IMR-90 (cell line): ENCODE measurements around a stretch of chr14.

GRCh38 chr14:24680598-24680918 lies 46.6 kb upstream of the GZMB start:
- RRBS: no CpG with 5 or more reads among the region's 3 CpGs
CAGE:
- cytosol, long polyA plus RNA: no peak
- long polyA plus RNA: no peak
- nucleus, long polyA plus RNA: no peak

DNA sequence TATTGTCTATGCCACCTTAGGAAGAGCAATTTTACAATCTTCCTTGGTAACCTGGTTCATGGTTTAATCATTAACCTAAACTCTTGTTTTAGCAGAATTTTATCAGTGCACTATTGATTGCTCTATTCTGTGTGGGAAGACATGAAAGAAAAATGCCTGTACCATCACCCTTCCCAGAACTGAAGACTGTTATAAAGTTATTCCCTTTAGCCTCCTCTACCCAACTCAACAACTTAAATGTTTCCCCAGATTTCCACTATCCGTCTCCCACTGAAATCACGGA lies 183.3 kb upstream of the GZMB start:
- RRBS: no CpG with 5 or more reads among the region's 2 CpGs
CAGE:
- cytosol, long polyA plus RNA: no peak
- long polyA plus RNA: no peak
- nucleus, long polyA plus RNA: no peak

- RRBS: no CpG with 5 or more reads among the region's 4 CpGs
CAGE:
- cytosol, long polyA plus RNA: no peak
- long polyA plus RNA: no peak
- nucleus, long polyA plus RNA: no peak
Measured at GRCh38 chr14:25095951-25096507, 46.1 kb upstream of the STXBP6 start.

DNA sequence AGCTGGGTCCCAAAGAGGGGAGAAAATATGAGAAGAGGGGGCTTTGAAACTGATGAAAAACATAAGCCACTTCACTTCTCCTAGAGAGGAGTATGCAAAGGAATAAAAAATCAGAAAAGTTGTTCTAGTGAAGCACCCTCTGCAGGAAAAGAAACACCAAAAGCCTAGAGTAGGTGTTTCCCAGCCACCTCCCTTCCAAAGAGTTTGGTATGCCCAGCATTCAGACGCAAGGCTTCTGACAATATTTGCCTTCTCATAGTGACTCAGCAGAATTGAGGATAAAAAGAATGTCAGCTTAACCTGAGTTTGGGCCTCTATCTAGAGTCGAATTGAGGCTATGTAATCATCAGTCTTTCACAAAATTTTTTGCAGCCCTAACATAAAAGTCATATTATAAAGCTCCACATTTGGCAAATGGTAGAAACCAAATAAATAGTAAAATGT lies 316.3 kb downstream of the NOVA1 start:
- RRBS: no CpG with 5 or more reads among the region's 2 CpGs
CAGE:
- cytosol, long polyA plus RNA: no peak
- long polyA plus RNA: no peak
- nucleus, long polyA plus RNA: no peak

- RRBS: no CpG with 5 or more reads among the region's 30 CpGs
CAGE:
- cytosol, long polyA plus RNA: no peak
- long polyA plus RNA: no peak
- nucleus, long polyA plus RNA: no peak
Measured at GRCh38 chr14:28188143-28189018, 578.2 kb upstream of the FOXG1 start.

GRCh38 chr14:28772471-28773040 lies 6.0 kb downstream of the FOXG1 start:
- RRBS: no CpG with 5 or more reads among the region's 4 CpGs
CAGE:
- cytosol, long polyA plus RNA: no peak
- long polyA plus RNA: no peak
- nucleus, long polyA plus RNA: no peak

GRCh38 chr14:29663406-29664039 lies 264.1 kb downstream of the PRKD1 start:
- RRBS: no CpG with 5 or more reads among the region's 8 CpGs
CAGE:
- cytosol, long polyA plus RNA: no peak
- long polyA plus RNA: no peak
- nucleus, long polyA plus RNA: no peak

GRCh38 chr14:30875384-30875816 lies 1.0 kb downstream of the COCH start:
- RRBS: no CpG with 5 or more reads among the region's 24 CpGs
CAGE:
- cytosol, long polyA plus RNA: no peak
- long polyA plus RNA: no peak
- nucleus, long polyA plus RNA: no peak

- RRBS: no CpG with 5 or more reads among the region's 1 CpG
CAGE:
- cytosol, long polyA plus RNA: no peak
- long polyA plus RNA: no peak
- nucleus, long polyA plus RNA: no peak
Measured at GRCh38 chr14:30891133-30891509, 16.8 kb downstream of the COCH start.

DNA sequence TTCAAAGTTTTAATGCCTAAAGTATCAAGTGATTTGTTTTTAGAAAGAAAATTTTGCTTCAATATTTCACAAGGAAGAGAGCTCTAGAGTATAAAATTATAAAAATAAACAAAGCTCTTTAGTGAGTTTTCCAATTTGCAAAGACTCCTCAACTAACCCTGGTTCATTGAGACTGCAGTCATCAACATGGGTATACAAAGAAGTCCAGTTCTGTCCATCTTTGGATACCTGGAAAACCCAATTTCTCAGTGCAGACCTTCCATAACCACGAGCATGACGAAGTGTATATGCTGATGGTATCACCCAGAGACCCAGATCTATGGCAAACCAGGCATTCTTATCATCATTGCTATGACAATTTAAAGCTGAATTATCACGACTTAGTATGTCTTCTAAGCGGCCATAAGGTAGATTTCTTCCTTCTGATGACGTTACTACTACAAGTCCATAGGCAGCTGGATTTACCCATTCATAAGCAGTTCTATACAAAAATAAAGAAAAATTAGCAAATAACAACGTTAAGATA lies 72.8 kb downstream of the HECTD1 start:
- RRBS: no CpG with 5 or more reads among the region's 6 CpGs
CAGE:
- cytosol, long polyA plus RNA: no peak
- long polyA plus RNA: no peak
- nucleus, long polyA plus RNA: no peak

GRCh38 chr14:31892901-31893894 lies 183.9 kb upstream of the ARHGAP5 start:
- RRBS: no CpG with 5 or more reads among the region's 8 CpGs
CAGE:
- cytosol, long polyA plus RNA: no peak
- long polyA plus RNA: no peak
- nucleus, long polyA plus RNA: no peak

- RRBS: no CpG with 5 or more reads among the region's 5 CpGs
CAGE:
- cytosol, long polyA plus RNA: no peak
- long polyA plus RNA: no peak
- nucleus, long polyA plus RNA: no peak
Measured at GRCh38 chr14:32075533-32076034, 1.5 kb upstream of the ARHGAP5 start.

- RRBS: no CpG with 5 or more reads among the region's 3 CpGs
CAGE:
- cytosol, long polyA plus RNA: no peak
- long polyA plus RNA: no peak
- nucleus, long polyA plus RNA: no peak
Measured at GRCh38 chr14:32303806-32304347, 25.2 kb upstream of the AKAP6 start.

GRCh38 chr14:32404813-32405297 lies 75.8 kb downstream of the AKAP6 start:
CAGE:
- cytosol, long polyA plus RNA: no peak
- long polyA plus RNA: no peak
- nucleus, long polyA plus RNA: no peak

GRCh38 chr14:32417721-32418428 lies 88.8 kb downstream of the AKAP6 start:
- RRBS: no CpG with 5 or more reads among the region's 4 CpGs
CAGE:
- cytosol, long polyA plus RNA: no peak
- long polyA plus RNA: no peak
- nucleus, long polyA plus RNA: no peak

DNA sequence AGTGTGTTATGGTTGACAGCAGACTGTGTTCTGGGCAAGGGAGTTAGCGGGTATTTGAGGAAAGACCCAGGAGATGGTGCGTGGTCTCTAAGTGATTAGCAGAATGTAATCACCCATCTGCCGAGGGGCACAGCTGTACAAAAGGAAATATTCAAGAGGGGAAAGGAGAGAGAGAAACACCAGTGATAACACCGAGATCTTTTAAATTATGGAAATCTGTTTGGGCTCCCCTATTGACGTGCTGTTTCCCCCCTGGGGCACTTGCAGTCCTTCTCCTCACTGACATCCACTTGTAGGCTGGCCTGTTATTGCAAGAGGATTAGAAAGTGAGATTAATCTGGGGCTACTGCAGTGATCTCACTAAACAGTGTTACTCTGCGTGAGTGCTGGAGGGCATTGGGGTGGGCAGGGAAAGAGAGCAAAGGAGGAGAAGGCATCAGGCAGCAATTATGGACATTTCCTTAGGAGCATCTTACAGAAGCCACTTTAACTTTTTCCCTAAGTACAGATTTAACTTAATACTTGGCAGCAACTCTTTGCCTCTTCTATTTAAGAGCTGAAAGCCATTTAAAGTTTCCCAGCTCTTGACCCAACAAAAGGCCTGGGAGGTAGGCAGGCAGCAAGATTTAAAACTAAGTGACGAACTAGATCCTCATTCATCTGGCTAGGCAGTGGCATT lies 97.9 kb downstream of the AKAP6 start:
- RRBS: no CpG with 5 or more reads among the region's 7 CpGs
CAGE:
- cytosol, long polyA plus RNA: no peak
- long polyA plus RNA: no peak
- nucleus, long polyA plus RNA: no peak

DNA sequence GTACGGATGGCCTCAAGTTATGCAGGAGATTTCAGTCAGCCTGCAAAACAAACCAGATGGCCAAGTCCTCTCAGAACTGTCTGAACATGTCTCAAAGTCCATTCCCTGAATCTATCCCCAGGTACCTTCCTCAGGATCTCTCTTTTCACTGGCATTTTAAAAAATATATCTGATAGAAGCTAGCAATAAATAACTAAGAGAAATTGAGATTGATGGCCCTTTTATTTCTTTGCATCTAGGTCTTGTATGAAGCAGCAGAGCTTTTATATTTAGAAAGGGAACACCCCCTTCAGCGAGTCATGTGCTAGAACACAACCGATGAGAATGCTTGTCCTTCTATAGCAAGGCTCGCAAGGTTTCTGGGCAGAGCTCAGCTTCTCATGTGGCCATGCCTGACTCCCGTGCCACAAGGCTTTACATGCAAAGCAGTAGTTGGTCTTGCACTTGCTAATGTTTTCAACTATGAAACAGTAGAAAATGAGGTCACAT lies 125.0 kb downstream of the AKAP6 start:
- RRBS: no CpG with 5 or more reads among the region's 5 CpGs
CAGE:
- cytosol, long polyA plus RNA: no peak
- long polyA plus RNA: no peak
- nucleus, long polyA plus RNA: no peak

DNA sequence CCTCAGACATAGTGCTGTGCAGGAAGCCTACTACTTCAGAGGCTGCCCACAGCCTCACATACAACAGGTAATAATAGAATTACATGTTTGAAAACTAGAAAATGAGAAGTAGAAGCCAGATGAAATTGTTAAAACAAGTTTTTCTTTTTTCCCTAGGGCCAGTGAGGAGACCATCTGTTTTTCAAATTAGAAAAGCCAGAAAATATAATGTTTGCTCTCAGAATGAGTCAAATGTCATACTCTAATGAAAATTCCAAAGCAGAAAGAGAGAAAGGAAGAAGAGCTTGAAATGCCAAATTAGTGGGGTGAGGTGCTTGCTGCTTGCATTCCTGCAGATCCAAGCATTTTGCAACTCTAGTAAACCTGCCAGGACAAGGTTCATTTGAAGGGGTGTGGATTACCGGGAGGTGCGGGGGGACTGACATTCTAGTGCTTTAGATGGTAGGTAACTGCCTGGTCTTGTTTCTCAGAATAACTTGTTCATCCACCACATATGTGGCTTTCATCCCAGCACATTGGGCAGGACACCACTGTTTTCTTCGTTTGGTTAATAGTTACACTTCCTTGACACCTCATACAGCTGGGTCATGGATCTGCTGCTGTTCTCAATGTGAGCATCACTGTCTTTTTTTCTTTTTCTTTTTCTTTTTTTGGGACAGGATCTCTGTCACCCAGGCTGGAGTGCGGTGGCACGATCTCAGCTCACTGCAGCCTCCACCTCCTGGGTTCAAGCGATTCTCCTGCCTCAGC lies 144.3 kb downstream of the AKAP6 start:
- RRBS: no CpG with 5 or more reads among the region's 6 CpGs
CAGE:
- cytosol, long polyA plus RNA: no peak
- long polyA plus RNA: no peak
- nucleus, long polyA plus RNA: no peak

DNA sequence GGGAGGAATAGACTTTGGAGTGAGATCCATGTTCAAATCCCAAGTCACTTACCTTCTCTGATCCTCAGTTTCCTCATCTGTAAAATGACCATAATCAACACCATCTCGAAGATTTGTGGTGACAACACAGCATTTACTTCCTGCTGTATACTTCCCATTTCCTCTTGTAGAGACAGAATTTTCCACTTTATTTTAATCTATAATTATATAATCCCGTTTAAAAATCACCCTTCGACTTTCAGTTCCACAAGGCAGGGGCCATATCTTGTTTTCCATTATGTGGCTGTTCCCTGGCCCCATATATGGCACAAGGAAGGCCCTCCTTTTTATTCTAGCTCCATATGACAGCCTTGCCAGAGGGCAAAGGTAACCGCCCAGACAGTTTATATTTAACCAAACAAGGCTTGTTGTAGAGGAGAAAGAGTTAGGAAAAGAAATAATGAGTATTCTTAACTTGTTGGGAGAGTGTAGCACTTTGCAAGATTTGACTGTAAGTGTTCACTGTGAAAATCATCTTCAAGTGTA lies 243.1 kb downstream of the AKAP6 start:
- RRBS: no CpG with 5 or more reads among the region's 4 CpGs
CAGE:
- cytosol, long polyA plus RNA: no peak
- long polyA plus RNA: no peak
- nucleus, long polyA plus RNA: no peak

- RRBS: no CpG with 5 or more reads among the region's 6 CpGs
CAGE:
- cytosol, long polyA plus RNA: no peak
- long polyA plus RNA: no peak
- nucleus, long polyA plus RNA: no peak
Measured at GRCh38 chr14:32940103-32940442, 1.4 kb downstream of the NPAS3 start.